NB4 (cell line): ENCODE results near the genes ZSCAN5A, ZNF471, AURKC, ZNF8, A1BG and ZNF584.

- RRBS = 92% methylated on average over 2 of the region's 7 CpGs
These were observed 37.0 kb downstream of the ZNF787 start for GRCh38 chr19:56083999-56084629.

DNA sequence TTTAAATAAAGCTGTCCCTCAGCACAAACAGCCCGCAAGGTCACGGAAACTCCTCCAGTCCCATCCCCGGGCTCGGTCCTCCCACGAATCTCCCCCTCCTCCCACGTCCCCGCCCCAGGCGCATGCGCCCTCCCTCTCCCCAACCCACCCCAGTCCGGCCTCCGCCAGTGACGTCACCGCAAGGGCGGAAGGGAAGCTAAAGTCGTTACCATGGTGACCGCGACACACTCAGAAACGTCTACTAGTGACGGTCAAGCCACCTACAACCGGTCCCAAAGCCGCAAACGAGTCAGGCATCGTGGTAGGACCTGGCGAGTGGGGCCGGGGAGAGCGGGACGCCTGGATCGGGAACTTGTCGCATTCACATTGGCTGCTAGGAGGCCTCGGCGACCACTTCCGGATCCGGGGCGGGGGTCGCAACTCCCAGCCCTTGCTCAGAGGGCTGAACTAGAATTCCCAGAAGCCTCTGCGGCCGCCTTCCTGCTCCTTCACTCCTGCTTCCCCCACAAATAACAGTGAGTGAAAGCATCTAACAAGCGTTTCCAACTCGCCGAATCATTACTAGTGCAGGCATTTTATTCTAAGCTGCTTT, at the start of gene ZSCAN5A:
TSS of gene ZSCAN5A (minus strand) at position 368 of the 592 bp plus-strand sequence.
- RRBS = 3% methylated on average over 18 of the region's 40 CpGs

- RRBS = no CpG with 5 or more reads among the region's 81 CpGs
These were observed at the start of gene ZNF471 for GRCh38 chr19:56507330-56508308. Gene ZNF471, plus strand, starts transcription at chr19:56507855.

DNA sequence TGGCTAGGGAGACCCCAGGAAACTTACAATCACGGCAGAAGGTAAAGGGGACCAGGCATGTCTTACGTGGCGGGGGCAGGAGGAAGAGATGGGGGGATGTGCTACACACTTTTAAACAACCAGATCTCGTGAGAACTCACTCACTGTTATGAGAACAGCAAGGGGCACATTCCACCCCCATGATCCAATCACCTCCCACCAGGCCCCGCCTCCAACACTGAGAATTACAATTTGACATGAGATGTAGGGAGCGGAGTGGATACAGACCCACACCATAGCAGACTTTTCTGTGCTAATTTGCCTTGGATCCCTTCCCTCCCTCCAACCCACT, 106.7 kb upstream of the PEG3 start:
- RRBS = no CpG with 5 or more reads among the region's 6 CpGs

DNA sequence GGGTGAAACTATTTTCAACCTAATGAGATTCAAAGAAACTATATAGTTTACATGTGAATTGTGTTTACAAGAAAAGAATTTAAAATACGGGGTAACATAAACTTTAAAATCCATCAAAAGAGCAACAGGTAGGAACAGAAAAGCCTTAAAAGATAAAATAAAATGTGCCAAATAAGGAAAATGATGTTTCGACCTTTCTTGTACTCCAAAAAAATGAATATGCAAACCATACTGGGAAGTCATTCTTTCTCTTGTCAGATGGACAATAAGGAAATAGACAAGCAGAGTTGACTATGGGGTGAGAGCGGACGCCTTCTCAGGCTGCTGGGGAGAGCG, 122.6 kb upstream of the PEG3 start:
- RRBS = no CpG with 5 or more reads among the region's 5 CpGs

- RRBS = no CpG with 5 or more reads among the region's 7 CpGs
These were observed 10.9 kb upstream of the AURKC start for GRCh38 chr19:57219733-57220564.

- RRBS = no CpG with 5 or more reads among the region's 37 CpGs
These were observed at the start of gene AURKC for GRCh38 chr19:57230732-57231320. Gene AURKC, plus strand, starts transcription at chr19:57231023.

GRCh38 chr19:57292199-57292795, 12.0 kb downstream of the ZNF460 start:
- RRBS = no CpG with 5 or more reads among the region's 3 CpGs

GRCh38 chr19:57352158-57352876, 1.2 kb downstream of the ZNF304 start:
- RRBS = no CpG with 5 or more reads among the region's 7 CpGs

DNA sequence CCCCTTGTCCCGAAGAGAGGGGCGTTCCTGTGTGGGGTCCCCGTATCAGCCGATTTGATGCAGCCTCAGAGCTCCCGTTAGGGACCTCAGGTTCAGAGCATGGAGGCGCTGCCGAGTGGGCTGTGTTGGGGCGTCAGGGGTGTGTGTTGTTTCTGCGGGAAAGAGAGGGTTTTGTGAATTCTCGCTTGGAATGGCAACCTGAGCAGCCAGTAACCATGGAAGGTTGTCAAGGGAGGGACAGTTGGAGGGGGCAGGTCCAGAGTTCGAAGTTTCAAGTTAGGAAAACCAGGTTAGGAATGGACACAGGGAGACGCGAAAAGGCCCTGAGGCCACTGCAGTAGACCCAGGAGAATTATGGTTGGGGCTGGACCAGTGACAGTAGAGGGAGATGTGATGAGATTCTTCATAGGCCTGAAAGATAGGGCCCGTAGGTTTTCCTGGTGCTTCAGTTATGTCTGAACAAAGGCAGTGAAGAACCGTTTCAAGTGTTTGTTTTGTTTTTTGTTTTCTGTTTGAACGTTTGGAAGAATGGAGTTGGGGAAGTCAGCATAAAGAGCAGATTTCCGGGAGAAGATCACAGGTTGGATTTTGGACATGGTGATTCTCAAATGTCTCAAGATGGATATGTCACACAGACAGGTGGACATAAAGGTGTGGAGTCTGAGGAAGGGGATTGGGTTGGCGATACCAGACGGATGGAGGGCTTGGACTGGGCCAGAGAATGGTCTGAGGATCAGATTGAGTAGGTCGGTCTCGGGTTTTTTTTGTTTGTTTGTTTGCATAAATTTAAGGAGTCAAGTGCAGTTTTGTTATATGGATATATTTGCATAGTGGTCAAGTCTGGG, 763 bp downstream of the ZNF548 start:
- RRBS = no CpG with 5 or more reads among the region's 21 CpGs

DNA sequence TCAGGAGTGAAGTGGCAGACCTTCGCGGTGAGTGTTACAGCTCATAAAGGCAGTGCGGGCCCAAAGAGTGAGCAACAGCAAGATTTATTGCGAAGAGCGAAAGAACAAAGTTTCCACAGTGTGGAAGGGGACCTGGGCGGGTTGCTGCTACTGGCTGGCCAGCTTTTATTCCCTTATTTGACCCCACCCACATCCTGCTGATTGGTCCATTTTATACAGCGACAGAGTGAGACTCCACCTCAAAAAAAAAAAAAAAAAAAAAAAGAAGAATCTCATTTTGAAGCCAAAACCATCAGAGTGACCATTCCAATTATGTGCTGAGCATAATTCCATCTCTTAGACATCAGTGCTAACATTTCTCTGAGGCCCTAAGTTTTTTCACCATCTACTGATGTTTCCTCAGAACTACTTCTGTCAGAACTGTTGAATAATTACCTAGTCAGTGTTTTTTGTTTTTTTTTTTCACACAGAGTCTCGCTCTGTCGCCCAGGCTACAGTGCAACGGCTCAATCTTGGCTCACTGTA, 2.0 kb upstream of the ZNF552 start:
- RRBS = no CpG with 5 or more reads among the region's 10 CpGs

DNA sequence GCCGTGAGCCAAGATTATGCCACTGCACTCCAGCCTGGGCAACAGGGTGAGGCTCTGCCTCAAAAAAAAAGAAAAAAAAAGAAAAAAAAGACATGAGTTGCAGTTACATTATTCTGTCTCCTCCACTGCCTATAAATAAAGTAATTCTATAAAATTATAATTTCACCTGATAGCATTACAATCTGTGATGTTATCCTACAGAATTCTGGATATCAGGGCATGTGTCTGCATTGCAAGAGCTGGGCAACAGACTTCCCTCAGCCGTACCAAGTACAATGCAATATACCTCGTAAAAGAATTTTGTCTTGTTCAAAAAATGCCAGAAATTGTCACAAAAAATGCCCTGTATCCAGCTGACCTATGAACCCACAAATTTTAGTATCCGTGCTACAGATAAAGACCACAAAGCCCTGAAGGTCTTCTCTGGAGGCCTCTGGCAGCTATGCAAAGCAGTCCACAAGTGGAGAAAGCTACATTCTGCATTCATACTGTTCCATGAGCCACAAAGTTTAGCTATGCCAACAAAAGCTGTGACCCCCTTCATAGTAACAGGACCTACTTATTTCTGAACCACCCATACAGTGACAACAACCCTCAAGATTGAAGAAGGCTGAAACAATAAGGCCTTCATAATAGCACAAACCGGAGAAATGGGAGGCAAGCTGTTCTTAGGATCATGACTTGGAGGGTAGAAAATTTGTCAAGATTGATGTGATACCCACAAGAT, 17.8 kb downstream of the ZNF814 start:
- RRBS = no CpG with 5 or more reads among the region's 5 CpGs

DNA sequence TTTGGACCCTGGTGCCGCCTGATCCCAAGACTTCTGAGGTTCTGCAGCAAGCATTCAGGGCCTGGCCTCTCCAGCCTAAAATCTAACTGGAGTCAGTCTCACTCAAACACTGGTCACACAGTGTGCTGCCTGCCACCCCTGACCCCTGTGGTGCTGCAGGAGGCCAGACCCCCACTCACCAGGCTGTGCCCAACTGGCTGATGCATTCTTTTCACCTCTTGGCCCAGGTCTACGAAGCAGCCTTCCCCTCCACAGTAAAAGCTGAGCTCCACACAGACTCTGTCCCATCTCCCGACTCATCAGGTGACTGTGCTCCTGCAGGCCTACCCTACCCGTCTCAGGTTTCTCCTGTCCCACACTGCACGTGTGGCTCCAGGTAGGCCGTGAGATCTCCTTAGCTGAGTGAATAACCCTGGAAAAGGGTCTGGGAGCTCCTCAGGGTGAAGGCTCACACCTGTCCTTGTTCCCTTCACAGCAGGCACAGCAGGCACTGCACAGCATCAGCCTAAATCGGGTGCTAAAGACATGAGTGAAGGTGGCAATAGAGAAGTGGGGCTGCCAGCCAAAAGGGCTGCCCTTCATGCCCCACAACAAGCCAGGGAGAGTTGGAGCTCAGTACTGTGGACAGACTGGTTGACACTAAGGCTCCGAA, 3.5 kb downstream of the ZNF606 start:
- RRBS = no CpG with 5 or more reads among the region's 8 CpGs

DNA sequence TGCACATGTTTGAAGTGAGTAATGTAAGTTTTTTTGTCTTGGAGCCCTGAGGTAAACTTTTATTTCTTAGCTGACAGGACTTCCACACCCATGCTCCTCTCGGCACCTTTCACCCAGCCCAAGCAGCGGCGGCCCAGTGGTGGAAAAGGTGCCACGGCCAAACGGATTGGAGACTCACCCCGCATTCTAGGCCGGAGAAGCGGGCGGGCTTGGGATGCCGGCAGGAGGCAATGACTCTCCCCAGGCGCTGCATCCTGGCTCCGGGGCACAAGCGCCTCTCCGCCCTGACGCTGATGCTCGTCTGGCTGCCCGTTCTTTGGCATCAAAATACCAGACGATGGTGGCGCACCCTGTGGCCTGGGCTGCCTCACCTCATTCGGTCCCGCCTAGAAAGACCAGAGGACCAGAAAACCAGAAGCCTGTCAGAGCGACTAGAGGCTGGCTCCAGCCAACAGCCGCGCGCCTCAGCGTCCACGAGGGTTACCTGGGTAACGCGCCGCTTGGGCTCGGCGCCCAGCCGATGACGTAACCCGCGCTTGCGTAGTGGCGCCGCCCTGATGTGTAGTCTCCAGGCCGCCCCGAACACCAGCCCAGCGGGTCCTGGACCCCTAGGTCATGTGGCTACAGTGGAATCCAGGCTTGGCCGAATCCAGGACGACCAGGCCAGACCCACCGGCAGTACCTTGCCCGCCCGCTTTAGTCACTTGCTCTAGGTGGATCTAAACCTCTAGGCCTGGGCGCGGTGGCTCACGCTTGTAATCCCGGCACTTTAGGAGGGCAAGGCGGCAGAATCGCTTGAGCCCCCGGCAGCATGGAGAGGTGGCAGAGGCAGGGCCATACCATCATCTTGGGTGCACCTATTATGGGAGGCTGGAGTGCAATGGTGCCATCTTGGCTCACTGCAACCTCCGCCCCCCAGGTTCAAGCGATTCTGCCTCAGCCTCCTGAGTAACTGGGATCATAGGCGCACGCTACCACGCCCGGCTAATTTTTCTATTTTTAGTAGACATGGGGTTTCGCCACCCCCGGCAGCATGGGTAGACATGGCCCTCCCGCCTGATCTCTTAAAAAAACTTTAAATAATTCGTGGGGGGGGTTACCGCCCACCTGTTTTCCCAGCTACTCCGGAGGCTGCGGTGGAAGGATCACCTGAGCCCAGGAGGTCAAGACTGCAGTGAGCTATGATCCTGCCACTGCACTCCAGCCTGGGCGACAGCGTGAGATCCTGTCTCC, 7.1 kb upstream of the ZNF606 start:
- RRBS = 95% methylated on average over 9 of the region's 69 CpGs

GRCh38 chr19:58059385-58060451, 636 bp downstream of the ZNF135 start:
- RRBS = 86% methylated on average over 19 of the region's 83 CpGs

GRCh38 chr19:58278388-58279107, at the start of gene ZNF8:
Gene ZNF8, plus strand, starts transcription at chr19:58278955.
- RRBS = no CpG with 5 or more reads among the region's 53 CpGs

DNA sequence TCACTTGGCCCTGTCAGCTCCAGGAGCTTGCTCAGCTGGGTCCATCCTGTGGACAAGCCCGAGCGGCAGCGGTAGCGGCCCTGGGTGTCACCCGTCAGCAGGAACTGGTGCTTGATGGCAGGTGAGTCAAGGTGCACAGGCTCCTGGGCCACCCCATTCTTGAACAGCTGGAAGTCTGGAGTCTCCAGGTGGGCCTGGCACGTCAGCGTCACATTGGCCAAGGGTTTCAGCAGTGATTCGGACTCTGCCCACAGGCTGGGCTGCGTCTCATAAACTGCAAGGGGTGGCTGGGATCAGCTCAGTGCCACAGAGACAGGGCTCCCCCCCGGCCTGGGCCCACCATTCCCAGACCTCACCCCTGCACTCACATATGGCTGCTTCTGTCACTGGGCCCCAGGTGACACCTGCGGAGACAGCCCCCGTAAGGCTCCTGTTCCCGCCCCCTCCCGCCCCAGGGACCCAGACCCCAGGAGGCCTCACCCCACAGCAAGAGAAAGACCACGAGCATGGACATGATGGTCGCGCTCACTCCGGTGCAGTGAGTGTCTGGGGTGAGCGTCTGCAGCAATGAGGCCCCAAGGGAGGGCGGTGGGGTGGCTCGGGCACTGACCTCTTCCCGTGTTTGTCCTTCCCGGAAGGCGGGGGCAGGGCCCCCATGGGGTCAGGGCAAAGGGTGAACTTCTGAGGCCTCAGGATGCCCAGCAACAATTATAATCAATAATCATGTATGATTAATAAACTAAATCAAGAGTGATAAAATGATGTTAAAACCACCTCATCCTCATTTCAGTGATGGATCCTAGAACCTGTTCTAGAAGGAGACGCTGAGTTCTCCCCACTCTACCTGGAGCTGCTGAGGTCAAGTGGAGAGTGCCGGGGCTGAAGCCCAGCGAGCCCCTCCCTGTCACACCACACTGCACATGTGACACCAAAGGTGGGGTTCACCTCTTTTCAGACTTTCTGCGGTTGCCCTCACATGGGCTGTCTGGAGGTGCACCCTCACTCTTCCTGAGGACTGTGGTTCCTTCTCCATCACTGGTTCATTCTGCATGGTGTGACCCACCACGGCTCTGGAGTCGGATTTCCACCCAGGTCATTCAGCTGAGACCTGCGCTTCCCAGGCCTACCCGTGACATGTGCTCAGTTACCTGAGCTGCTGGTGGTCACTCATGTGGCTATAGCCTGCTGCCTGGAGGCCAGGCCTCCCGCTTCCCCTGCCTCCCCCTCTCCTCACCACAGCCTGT, at the start of gene A1BG:
TSS of gene A1BG (minus strand) at position 569 of the 1,244 bp plus-strand sequence.
- RRBS = 83% methylated on average over 5 of the region's 33 CpGs

- RRBS = no CpG with 5 or more reads among the region's 19 CpGs
These were observed 404 bp upstream of the ZNF837 start for GRCh38 chr19:58381253-58381615.

GRCh38 chr19:58385065-58385473, 2.0 kb upstream of the RPS5 start:
- RRBS = no CpG with 5 or more reads among the region's 6 CpGs

GRCh38 chr19:58408128-58409200, at the start of gene ZNF584:
Gene ZNF584, plus strand, starts transcription at chr19:58408649.
- RRBS = 1% methylated on average over 50 of the region's 122 CpGs